Stomach (tissue), 7 donors: ENCODE measurements around a stretch of chr14.

DNA sequence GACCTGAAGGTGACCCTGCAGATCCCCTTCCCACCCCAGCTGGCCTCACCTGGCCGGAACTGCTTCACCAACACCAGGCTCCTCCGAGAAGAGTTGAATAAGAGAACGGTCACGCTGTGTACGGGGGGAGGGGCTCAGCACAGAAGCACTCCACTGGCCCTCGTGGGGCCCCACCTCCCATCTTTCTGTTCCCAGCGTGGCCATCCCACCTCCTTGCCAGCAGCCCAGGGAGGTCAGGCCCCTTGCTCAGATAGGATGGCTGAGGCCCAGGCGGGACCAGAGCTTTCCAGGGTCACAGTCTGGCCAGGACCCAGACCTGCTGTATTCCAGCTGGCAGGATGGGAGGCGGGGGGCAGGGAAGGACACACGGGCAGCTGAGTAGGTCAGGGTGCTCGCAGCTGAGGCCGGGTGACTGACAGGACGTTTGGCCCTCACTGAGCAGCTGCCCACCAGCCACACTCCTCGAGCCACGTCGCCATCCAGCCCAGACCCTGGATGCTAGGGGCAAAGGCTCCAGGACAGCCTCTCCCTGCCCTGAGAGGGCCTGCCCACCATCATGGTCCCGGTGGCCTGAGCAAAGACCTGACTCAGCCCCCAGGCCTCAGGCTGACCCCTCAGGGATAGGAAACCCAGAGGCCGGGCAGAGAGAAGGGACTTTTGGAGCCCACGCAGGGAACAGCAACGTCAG is 4.1 kb downstream of the NUDT14 start:
- PRO-cap = no peak
- RAMPAGE, long total RNA, 5 experiments = no peak in any of the 5 experiments
- RRBS = 92% methylated on average over 2 of the region's 20 CpGs

- PRO-cap = no peak
- RAMPAGE, long total RNA, 5 experiments = start-site peak on the minus strand in 2 of 5 experiments, at chr14:105217552-105218139 at its widest, 8 to 16 reads per replicate
- RRBS = 90% methylated on average over 8 of the region's 29 CpGs
These were observed 30.8 kb upstream of the BTBD6 start for GRCh38 chr14:105217365-105218141.

DNA sequence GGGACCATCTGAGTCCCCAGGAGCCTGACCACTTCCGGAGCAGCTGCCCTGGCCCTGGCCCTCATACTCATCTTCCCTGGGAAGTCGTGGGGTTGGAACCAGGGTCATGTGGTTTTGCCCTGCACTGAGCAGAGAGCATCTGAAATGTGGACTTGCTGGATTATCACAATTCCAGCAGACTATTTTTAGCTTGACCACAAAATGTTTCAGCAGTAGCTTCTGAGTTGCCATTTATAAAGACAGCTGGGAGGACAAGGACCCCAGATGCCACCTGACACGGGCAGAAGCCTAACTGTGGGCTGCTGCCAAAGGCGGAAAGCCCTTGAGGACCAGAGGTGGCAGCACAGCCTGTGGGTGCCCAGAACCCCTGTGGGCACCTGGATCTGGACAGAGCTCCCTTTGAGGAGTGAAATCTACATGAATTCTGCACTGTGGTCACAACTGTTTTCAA is 6.8 kb downstream of the BTBD6 start:
- PRO-cap = no peak
- RAMPAGE, long total RNA, 5 experiments = no peak in any of the 5 experiments
- RRBS = no CpG with 5 or more reads among the region's 4 CpGs

DNA sequence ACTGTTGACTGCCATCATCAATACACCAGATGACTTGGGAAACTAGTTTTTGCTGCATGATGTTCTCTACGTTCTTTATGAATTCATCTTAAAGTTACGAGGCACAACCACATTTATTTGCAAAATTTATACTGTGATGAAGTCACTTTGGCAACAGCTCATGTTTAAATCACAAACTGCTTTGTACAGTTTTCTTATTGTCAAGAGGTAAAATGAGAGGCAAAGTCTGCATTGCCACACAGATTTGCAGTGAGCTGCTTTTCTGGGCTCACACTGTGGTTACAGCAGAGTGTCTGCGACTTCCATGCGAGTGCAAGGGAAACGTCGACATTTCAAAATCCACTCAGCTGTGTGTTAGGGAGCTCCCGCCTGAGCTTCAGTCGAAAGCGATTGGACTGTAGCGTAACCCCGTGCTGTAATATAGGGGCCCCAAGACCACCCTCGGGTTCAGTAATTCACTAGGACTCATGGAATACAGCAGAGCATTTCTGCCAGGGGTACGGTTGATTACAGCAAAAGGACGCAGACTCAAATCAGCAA is 13.0 kb downstream of the MTA1 start:
- PRO-cap = no peak
- RAMPAGE, long total RNA, 5 experiments = no peak in any of the 5 experiments
- RRBS = no CpG with 5 or more reads among the region's 14 CpGs

DNA sequence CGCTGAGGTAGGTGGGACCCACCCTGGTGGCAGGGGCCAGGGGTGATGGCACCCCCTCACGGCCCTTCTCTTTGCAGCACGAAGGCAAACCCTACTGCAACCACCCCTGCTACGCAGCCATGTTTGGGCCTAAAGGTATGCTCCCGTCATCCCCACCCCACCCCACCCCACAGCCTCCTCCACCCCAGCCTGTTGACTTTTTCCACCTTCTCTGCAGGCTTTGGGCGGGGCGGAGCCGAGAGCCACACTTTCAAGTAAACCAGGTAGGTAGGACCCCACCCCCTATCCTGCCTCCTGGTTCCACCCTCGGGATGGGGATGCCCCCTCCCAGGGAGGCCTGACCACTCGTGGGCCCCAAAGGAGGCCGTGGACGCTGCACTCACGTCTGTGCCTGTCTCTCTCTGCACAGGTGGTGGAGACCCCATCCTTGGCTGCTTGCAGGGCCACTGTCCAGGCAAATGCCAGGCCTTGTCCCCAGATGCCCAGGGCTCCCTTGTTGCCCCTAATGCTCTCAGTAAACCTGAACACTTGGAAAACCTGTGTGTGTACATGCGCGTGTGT is 1.6 kb downstream of the CRIP1 start:
- PRO-cap = unidirectional peak, minus-strand start at position 121 of the sequence
- RAMPAGE, long total RNA, 5 experiments = no peak in any of the 5 experiments
- RRBS = no CpG with 5 or more reads among the region's 15 CpGs

GRCh38 chr14:105493344-105493670 is 2.3 kb downstream of the TEDC1 start:
- PRO-cap = no peak
- RAMPAGE, long total RNA, 5 experiments = no peak in any of the 5 experiments
- RRBS = no CpG with 5 or more reads among the region's 8 CpGs

GRCh38 chr14:105495759-105496948 is 5.1 kb downstream of the TEDC1 start:
- PRO-cap = no peak
- RAMPAGE, long total RNA, 5 experiments = no peak in any of the 5 experiments
- RRBS = 94% methylated on average over 3 of the region's 26 CpGs

GRCh38 chr14:105747671-105748616 is 221.6 kb downstream of the TMEM121 start:
- PRO-cap = no peak
- RAMPAGE, long total RNA, 5 experiments = no peak in any of the 5 experiments
- RRBS = no CpG with 5 or more reads among the region's 25 CpGs

DNA sequence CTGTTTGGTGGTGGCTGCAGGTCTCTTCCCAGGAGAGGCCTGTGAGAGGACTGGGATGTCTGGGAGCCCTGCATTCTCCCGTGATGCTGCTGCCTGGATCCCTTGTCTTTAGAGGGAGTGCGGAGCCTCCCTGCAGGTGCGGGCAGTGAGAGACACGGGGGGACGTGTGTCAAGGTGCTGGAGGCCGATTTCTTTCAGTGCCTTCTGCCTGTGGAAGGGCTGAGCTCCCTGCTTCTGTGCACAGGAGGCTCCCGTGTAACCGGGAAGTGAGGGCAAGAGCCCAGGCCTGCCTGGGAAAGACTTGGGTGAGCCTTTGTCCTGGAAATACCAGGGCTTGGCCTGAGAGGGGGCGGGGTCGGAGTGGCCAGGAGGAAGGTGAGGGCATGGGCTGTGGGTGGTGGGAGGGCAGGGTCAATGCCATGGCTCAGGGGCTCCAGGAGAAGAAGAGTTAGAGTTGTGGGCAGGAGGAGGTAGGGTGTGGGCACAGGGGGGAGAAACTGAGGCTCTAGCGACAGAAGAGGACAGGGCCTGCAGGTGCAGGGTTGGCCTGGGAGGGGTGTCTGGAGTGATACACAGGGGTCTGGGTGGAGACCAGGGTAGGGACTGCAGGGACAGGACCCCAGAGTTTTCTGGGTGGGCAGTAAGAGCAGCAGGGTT is 372.2 kb downstream of the TMEM121 start:
- PRO-cap = no peak
- RAMPAGE, long total RNA, 5 experiments = no peak in any of the 5 experiments
- RRBS = no CpG with 5 or more reads among the region's 11 CpGs

DNA sequence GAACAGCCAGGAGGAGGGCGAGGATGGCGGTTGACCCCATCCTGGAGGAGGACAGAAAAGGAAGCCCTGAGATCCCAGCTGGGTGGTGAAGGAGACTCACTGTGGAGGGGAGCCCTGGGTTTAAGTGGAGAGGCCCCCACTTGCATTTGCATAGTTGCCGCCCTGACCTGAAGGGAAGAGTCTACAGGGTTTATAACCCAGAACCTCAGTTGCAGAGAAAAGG is 581.9 kb downstream of the TMEM121 start:
- PRO-cap = no peak
- RAMPAGE, long total RNA, 5 experiments = no peak in any of the 5 experiments
- RRBS = no CpG with 5 or more reads among the region's 3 CpGs

DNA sequence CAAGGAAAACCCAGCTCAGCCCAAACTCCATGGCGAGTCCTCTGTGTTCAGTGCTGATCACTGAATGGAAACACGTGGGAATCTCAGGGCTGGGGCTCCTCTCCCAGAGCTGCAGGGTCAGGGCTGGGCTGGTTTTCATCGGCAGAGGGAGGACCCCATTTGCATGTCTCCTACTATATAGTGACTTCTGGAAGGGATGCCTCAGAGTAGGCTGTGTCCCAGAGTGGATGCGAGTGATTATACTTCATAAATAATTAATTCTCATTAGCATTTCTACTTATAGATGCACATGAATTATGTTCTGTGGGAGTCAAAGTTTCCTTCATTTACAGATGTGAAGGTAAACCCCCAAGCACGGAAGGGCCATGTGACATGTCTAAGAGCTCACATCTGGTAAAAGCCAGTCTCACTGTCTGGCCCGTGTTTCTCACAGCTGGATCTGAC is 685.0 kb downstream of the TMEM121 start:
- PRO-cap = no peak
- RAMPAGE, long total RNA, 5 experiments = start-site peak on the minus strand in 1 of 5 experiments, centred at position 111 of the sequence, 263 reads per replicate
- RRBS = no CpG with 5 or more reads among the region's 6 CpGs

DNA sequence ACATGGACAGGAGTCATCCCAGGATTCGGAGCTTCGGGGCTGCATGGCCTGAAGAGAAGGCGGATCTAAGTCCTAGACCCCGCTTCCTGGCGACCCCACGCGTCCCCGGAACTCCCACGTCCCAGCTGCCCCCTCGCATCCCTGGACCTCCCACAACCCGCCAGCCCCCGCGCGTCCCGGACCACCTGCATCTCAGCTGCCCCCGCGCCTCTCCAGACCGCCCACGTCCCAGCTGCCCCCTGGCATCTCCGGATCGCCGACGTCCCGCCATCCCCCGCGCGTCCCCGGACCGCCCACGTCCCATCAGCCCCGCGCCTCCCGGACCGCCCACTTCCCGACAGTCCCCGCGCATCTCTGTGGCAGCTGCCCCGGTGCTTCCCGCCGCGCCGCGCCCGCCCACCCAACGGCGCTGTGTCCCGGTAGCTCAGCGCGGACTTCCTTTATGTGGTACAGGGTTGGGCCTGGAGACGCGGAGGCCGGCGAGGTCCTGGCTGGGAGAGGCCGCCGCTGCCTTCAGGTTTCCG is 874.9 kb downstream of the TMEM121 start:
- PRO-cap = no peak
- RAMPAGE, long total RNA, 5 experiments = no peak in any of the 5 experiments
- RRBS = 84% methylated on average over 10 of the region's 56 CpGs

DNA sequence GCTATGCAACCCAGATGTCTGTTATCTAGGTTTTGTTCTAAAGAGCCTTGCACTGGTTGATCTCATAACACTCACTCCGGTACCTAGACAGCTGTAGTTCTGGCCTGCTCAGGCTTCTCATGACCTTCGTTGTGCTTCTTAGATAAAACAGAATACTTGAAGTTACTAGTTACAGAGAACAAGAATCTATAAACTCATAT is 983.5 kb downstream of the TMEM121 start:
- PRO-cap = no peak
- RAMPAGE, long total RNA, 5 experiments = no peak in any of the 5 experiments
- RRBS = no CpG with 5 or more reads among the region's 2 CpGs

GRCh38 chr14:106592960-106593366 is 1066.6 kb downstream of the TMEM121 start:
- PRO-cap = no peak
- RAMPAGE, long total RNA, 5 experiments = start-site peak on the minus strand in 2 of 5 experiments, at chr14:106593193-106593202 at its widest, 45 to 1,107 reads per replicate
- RRBS = no CpG with 5 or more reads among the region's 7 CpGs

GRCh38 chr14:106714505-106714971 is 1188.2 kb downstream of the TMEM121 start:
- PRO-cap = no peak
- RAMPAGE, long total RNA, 5 experiments = no peak in any of the 5 experiments
- RRBS = no CpG with 5 or more reads among the region's 11 CpGs